SK-N-MC (cell line): Measurements from ENCODE around the gene RAG1.

- RRBS, result no CpG with 5 or more reads among the region's 8 CpGs
Measured at GRCh38 chr11:36375150-36375844, 79.2 kb downstream of the PRR5L start.

GRCh38 chr11:36398246-36398982 is 102.3 kb downstream of the PRR5L start:
- RRBS, result no CpG with 5 or more reads among the region's 21 CpGs

- RRBS, result no CpG with 5 or more reads among the region's 15 CpGs
Measured at GRCh38 chr11:36410966-36411846, 98.9 kb downstream of the TRAF6 start.

DNA sequence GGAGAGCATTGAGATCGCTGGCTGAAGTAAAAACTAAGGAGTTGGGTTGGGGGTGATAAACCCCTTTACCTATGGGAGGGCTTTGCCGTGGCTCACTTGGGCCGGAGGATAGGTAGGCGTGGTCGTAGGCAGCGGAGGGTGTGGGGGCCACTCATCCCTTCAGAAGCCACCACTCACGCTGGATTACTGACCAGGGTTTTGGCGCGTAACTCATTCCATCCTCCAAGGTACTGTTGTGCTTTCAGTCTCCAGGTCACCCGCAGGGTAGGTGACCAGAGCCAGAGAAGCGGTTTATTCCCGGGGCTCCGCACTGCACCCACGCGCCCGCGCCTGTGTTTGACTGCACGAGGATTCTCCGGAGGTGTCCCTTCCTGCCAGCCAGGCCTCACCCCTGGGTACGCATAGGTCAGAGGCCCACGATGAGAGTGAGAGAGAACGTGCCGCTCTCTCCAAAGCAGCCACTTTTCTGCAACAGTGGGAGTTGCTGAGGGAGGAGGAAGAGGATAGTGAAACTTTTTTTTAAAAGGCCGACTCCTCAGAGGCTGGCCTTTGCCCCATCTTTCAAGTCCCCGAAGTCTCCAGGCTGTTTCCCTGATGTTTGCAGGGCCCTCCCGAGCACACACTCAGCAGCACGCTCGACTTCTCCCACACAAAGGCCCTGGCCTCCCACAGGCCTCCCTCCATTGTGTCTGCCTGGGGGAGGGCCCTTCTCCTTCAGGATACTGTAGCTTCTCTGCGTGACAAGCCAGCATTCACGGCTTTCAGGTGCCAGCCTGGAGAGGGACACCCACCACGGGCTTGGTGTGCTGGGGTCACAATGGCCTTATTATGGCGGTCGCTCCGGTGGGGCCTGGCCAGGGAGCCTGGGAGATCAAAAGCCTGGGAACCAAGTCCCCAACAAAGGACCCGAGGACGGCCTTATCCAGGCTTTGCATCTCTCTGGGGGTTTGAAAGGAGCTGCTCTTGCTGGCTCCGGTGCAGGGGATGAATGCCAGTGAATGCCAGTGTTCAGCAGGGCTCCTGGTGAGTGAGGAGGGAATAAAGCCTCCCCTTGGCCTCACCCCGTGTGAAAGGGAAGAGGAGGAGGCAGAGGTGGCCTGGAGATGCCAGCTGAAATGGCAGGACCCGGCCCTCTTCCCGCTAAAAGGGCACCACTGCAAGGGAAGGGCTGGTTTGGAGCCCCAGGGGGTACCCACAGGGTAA is 55.2 kb downstream of the TRAF6 start:
- RRBS, result 94% methylated on average over 8 of the region's 40 CpGs

DNA sequence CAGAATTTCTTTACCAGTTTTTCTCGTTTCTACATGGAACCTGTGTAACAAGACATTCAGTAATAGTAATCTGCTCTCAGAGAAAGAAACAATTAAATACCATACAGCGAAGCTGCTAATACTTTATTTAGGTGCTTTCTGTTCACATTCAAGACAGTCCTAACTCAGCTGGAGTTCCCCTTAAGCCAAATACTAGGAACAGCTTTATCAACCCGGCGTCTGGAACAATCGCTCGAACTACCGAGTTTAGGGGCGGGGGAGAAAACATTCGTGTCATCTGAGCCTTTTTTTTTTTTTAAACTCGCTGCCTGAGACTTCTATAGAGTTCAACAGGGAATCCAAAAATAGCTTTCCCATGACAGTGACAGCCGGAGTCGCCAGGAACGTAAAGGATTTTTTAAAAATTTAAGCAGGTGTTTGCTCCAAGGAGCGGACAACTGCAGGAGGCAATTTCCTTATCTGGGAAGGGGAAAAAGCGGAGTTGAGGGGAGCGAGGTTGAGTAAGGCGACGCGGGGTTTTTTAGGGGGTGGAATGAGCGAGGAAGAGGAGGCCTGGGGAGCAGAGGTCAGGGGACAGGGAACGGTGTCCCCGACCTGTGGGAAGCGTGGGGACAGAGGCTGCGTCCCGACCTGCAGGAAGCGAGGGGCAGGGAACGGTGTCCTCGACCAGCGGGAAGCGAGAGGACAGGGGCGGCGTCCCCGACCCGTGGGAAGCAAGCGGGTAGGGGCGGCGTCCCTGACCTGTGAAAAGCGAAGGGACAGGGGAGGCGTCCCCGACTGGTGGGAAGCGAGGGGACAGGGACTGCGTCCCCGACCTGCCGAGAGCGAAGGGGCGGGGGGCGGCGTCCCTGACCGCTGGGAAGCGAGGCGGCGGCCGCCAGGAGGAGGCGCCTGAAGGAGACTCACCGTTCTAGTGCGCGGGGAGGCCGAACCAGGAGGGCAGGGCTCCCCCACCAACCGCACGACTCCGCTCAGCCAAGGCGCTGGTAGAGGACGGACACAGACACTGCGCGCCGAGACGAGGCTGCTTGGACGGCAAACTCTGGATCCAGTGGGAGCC is 600 bp downstream of the TRAF6 start:
- RRBS, result no CpG with 5 or more reads among the region's 68 CpGs

DNA sequence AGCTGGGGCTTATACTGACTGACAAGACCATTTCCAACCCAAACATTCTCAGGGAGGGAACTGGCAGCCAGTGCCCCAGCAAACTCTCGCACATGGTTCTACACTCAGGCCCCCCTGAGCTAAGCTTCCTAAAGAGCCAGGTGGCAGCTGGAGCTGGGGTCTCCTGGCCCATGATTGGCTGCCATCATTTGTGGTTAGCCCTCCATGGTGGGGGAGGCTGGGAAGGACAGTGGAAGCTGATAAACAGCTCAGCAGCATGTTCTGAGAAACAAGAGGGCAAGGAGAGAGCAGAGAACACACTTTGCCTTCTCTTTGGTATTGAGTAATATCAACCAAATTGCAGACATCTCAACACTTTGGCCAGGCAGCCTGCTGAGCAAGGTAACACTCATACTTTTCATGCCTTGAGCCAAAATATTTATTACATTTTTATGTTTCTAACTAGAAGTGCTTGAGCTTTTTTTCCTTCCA is at the start of gene RAG1:
Gene RAG1, plus strand, starts transcription at position 266 of the 471 bp plus-strand sequence.
- RRBS, result no CpG with 5 or more reads among the region's 1 CpG

DNA sequence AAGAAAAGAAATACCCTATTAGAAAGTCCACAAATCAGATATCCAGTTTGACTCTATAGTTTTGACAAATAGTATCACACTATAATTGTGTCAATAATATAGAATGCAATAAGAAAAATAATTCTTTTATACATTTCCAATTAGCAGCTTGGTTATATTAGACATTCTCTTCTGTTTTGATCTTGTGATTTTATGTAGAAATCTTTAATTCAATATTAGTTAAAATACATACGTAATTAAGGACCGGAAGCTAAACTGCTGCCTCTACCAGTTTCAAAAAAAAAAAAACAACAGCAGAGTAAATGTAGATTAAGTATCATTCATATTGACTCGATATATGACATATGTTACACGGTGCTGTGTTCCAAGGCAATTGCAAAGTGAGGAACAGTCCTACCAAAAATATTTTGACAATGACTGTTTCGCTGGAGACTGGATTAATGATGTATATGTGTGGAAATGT is 1910.4 kb upstream of the RAG2 start:
- RRBS, result no CpG with 5 or more reads among the region's 5 CpGs

- RRBS, result no CpG with 5 or more reads among the region's 7 CpGs
Measured at GRCh38 chr11:41377594-41378135, 81.8 kb downstream of the LRRC4C start.

GRCh38 chr11:42631191-42631672 is 680.6 kb upstream of the API5 start:
- RRBS, result no CpG with 5 or more reads among the region's 1 CpG

- RRBS, result no CpG with 5 or more reads among the region's 4 CpGs
Measured at GRCh38 chr11:43403424-43403860, 44.7 kb downstream of the TTC17 start.

DNA sequence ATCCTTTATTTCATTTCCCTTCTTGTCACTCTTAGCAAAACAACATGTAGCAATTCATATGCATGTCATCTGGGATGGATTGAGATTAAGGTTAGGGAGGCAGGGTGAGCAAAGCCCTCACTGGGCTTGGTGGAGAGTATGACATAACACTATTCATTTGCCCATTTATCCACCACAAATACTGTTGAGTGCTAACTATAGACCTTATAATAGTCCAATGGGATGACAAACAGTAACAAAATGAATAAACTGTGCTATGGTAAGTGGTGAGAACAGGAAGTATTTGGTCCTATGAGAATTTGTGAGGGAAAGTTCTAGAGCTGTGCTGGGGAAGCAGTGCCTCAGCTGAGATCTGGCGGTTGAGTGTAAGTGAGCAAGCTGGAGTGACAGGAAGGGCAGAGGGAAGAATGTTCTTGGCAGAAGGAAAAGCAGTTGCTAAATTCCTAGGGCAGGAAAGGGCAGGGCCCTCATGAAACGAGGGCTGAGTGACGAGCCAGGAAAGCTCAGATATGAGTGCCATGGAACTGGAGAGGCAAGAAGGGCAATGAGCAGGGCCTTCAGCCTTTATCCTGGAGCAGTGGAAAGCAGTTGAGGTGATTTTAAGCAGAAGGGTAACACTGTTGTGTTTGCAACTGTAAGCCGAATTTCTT is 6.7 kb downstream of the HSD17B12 start:
- RRBS, result no CpG with 5 or more reads among the region's 4 CpGs

DNA sequence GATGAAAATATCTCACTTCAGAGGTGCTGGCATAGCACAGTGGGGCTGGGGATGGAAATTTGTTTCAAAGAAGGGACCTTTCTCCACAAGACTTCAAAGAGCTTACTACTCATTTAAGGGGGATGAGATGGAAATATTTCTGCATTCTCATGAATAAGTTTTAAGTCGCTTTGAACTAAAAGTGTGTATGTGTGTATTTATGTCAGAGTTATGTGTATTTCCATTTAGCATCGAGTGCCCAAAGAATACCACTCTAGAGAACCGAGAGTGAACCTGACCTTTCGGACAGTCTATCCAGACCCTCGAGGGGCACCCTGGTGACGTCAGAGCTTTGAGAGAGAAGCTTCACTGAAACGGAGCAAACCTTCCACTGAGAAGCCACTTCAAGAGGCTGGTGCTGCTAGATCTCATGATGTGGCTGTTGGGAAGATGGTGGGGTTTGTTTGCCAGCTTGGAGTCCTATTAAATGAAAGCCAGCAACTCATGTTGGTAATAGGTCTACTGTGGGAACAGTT is 22.7 kb upstream of the C11orf96 start:
- RRBS, result no CpG with 5 or more reads among the region's 7 CpGs

- RRBS, result no CpG with 5 or more reads among the region's 7 CpGs
Measured at GRCh38 chr11:43992815-43993258, 50.4 kb downstream of the C11orf96 start.

DNA sequence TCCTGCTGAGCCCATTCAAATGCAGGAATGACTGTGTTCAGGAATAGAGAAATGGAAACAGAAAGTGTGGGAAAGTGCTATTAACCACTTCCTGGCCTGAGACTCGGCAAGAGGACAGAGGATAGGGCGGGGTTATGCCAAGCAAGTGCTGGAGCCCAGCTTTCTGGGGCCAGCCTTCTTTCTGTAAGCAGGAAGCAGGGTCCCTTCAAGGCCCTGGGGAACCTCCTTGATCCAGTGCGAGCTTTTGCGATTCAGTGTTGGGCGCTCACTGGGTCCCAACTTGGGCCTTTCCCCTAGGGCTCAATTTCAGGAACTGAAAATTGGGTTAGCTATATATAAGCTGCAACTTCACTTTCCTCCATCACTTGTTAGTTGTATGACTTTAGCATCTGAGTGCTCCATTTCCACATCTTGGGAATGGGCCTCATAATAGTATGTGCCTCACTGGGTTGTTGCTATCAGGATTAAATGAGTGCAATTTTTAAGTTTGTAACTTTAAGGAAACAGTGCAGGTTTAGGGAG is 5.9 kb upstream of the CD82 start:
- RRBS, result no CpG with 5 or more reads among the region's 5 CpGs

GRCh38 chr11:44567566-44568360 is 2.3 kb downstream of the CD82 start:
- RRBS, result no CpG with 5 or more reads among the region's 9 CpGs

- RRBS, result no CpG with 5 or more reads among the region's 18 CpGs
Measured at GRCh38 chr11:44572711-44573459, 7.4 kb downstream of the CD82 start.

- RRBS, result under 1% methylated on average over 4 of the region's 34 CpGs
Measured at GRCh38 chr11:44727827-44728439, 1.2 kb downstream of the TSPAN18 start.

- RRBS, result no CpG with 5 or more reads among the region's 7 CpGs
Measured at GRCh38 chr11:44824229-44824888, 97.6 kb downstream of the TSPAN18 start.

- RRBS, result no CpG with 5 or more reads among the region's 17 CpGs
Measured at GRCh38 chr11:44930459-44931248, 20.0 kb downstream of the TP53I11 start.

- RRBS, result no CpG with 5 or more reads among the region's 11 CpGs
Measured at GRCh38 chr11:44940251-44940848, 10.3 kb downstream of the TP53I11 start.